Paraaortic lymph node (tissue), 1 donor: Measurements from ENCODE around the gene KCNMB3.

DNA sequence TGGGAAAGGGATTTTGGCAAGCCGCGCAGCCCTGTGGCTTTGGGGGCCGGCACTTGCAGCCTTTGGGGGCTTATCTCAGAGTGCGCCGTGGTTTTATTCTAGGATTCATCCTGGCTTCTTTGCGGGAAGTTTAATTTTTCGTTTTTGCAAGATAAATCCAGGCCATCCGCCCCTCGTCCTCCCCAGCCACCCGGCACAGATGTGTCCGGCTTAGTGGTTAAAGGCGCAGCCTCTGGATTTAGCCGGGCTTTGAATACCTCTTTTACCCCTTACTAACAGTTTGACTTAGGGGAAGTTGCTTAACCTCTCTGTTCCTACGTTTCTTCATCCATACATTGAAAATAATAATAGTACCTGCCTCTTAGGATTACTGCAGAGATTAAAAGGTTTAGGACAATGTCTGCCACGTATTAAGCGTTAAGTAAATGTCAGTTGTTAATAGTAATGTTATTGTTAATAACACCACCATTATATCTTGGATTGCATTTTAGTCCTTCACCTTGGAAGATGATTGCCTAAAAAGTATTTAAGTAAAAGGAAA, 680 bp downstream of the ECT2 start:
- PRO-cap: no peak

DNA sequence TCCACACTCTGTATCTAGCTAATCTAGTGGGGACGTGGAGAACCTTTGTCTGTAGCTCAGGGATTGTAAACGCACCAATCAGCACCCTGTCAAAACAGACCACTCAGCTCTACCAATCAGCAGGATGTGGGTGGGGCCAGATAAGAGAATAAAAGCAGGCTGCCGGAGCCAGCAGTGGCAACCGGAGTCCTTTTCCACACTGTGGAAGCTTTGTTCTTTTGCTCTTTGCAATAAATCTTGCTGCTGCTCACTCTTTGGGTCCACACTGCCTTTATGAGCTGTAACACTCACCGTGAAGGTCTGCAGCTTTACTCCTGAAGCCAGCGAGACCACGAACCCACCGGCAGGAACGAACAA, 116.8 kb downstream of the ECT2 start:
- PRO-cap: no peak

- PRO-cap: no peak
These were observed 187.0 kb downstream of the NLGN1 start for GRCh38 chr3:173584398-173585062.

- PRO-cap: no peak
These were observed 9.5 kb downstream of the NAALADL2 start for GRCh38 chr3:174868286-174869409.

GRCh38 chr3:175432860-175433485, 573.8 kb downstream of the NAALADL2 start:
- PRO-cap: no peak

- PRO-cap: no peak
These were observed 918.5 kb downstream of the NAALADL2 start for GRCh38 chr3:175777599-175778031.

- PRO-cap: no peak
These were observed 280.5 kb downstream of the TBL1XR1 start for GRCh38 chr3:176916708-176917306.

DNA sequence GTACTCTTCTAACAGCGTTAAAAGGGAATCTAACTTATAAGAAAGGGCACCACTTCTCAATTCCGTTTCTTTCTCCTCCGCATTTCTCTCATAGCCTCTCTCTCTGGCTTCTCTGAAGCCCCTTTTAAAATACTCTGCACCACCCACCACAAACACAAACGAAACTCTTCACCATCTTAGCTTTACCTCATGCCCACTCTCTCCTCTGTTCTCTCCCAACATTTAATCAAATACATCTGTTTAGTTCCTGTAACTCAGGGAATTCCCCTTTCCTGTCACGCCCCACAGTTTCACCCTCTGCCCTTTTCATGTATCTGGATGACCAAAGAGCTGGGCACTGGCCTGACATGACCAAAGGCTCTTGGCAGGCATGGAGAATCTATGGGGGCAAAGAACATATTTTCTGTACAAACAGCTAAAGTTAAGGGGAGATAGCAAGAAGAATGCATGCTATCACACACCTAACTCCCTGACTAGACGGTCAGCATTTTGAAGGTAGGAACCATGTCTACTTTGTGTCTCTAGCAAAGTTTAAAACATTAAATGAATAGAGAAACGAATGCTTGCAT, 270.0 kb downstream of the TBL1XR1 start:
- PRO-cap: no peak

- PRO-cap: no peak
These were observed 246.6 kb downstream of the TBL1XR1 start for GRCh38 chr3:176950721-176951055.

DNA sequence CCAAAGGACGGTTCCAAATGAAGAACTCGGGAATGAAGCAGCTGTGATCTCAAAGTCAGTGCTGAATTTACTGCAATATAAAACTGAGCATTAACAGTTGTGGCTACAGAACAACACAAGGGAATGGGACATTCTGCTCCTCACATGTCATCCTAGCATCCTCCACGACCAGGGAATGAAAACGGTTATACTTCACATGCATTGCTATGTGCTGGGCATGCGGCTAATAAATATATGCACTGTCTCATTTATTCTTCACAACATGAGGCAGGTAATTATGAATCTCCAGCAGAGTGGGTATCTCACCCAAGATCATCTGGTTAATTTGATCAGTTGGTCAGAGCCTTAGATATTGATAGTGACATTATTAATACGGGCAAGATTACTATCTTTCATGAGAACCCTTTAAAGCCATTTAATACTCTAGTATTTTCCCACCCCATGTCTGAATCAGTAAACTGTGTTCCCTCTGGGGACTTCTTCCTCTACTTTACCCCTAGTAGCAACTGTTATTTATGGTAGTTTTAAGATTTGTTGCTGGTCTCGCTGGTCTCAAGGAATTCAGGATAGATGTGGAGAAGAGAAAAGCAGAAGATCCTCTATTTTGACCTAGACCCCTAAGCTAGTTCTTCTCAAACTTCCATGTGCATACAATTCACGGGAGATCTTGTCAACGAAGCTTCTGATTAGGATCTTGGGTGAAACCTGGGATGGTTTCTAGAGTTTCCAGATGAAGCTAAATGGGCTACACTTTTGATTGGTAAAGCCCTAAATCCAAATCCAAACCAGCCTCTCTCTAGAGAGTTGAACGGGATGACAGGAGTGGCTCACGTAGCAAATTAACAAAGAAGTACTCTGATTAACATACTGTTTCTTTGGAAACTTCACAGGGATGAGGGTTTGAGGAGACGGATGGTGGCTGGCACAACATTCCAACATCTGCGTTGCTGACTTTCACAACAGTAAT, 181.8 kb downstream of the TBL1XR1 start:
- PRO-cap: no peak

GRCh38 chr3:177021717-177022319, 175.5 kb downstream of the TBL1XR1 start:
- PRO-cap: no peak

DNA sequence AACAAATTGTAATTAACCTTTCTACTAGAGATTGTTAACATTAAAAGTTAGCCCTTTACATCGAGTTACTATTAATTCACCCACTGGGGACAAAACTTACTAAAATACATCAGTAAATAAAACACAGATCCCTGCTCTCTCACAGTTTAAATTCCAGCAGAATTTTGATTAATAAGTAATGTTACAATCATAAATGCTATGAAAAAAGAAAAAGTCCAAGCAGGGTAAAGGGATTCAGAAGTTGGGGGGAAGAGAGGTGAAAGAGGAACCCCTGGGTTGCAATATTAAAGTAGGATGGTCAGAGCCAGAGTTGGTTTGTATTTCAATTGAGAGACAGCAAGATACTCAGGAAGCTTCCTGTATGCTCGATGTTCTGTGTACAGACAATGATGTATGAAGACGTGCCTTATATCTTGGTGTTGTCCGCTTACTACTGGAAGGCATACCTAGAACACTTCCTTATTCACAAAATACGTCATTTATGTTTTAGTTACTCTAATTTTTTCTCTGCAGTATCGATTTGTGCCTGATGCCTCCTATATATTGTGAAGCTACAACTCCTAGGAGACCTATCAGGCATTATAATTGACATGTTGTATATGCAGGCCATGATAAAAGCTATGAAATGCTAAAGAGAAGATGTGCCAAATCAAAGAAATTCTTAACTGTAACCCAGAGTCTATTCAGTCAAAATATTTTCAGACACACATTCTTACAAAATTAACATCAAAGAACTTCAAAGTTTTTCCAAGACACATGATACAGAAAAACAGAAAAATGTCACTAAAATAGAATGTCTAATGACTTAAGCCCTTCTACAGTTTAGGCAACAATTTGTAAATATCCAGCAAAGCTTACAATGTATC, 87.5 kb downstream of the TBL1XR1 start:
- PRO-cap: no peak

GRCh38 chr3:177145347-177146150, 51.7 kb downstream of the TBL1XR1 start:
- PRO-cap: no peak

DNA sequence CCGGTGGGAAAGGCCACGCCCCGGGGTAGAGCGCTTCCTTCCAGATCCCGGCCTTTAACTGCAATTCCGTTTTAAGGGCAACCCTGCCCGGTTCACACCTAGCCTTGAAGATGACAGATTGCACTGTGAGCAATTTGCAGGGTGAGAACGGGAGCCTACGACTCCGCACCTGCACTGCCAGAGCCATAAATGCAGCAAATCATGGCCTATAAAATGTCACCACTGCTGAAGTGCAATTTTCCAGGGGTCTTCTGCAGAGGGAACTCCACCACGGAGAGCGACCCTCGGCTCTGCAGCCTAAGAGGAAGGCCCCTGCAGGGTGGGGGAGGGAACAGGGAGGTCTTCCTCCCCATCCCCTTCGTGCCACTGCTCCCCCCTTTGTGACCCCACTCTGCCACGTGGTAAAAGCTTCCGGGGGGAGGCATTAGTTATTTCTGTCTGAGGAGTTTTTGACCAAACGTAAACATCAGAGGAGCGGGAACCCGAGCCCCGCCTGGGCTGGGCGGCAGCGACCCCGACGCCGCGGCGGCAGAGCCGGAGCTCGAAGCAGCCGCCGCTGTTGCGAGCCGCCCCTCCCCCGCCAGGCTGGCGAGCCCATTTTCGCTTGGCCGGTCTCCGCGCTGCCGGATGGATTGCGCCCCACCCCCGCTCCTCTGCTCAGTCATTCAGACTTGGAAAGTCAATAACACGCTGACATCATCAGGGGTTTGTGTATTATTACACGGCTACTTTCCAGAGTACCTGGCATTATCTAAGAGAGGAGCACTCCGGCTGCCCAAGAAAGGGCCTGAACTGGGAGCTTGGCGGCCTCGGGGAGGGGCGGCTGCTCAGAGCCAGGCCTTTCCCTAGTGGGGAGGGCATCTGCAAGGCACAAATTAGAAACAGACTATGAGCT, 162.4 kb upstream of the TBL1XR1 start:
- PRO-cap: unidirectional peak, plus-strand start at position 462 of the sequence; bidirectional peak, plus-strand start at position 744 of the sequence, minus-strand start at position 579 of the sequence

GRCh38 chr3:177452309-177453342, 255.3 kb upstream of the TBL1XR1 start:
- PRO-cap: no peak

GRCh38 chr3:178418896-178419409, 117.3 kb upstream of the KCNMB2 start:
- PRO-cap: no peak

DNA sequence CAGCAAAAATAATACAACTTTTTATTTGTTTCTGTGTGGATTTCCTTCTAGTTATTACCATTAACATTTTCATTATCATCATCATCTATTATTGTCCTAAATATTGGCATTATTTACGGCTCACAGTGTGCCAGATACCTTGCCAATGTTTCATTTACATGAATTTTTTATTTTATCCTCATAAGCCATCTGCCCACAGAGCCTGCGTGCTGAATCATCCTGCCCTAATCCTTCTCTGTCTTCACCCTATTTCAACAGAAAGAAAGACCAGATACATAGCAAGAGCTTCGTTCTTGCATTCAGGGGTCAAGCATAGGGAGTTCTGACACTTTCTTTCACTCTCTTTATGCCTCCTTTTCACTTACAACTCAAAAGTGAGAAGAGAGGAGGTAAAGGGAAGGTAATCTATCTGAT, 82.0 kb downstream of the KCNMB2 start:
- PRO-cap: no peak

DNA sequence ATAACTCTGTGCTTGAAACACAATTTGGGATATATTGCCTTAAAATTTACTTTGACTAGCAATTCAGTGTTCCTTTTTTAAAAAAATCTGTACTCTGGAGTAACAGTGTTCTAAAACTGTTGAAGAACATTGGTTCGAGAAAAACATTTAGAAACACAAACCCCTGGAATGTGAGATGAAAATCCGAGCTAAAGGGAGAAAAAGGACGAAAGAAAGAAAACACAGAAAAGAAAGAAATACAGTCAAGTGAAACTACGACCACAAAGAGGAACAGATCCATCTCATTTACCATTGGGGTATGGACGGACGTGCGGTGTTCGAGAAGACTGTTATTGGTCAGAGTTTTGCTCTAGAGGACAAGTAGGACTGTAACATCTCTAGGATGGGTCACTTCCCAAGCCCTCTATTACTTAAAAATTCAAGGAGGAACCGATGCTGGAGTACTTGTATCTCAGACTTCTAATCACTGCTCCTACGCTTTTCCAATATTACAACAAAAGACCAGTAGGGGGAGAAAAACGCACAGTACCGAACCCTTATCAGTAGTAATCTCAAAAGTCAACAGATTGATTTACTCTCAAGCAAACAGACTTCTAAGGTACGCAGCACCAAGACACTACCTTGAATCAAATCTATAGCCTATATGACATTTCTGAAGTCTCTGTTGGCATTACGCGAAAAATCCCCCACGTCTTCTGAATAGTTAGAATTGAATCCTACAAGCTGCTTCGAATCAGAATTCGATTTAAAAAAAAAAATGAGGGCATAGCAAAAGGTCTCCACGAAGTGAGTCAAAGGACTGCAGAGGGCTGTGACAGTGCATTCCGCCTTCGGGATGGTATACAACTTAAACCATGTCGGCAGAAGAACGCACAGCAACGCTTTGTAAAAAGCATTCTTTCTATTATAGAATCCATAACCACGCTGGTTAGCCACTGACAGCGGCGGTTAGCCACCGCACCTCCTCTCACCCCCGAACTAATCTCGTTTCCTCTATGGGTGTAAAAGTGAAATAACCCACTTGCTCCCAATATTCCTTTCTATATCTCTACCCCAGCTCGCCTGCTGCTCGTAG, 1.0 kb upstream of the PIK3CA start:
- PRO-cap: unidirectional peak, plus-strand start at position 588 of the sequence

- PRO-cap: no peak
These were observed at the start of gene KCNMB3 for GRCh38 chr3:179250605-179251481. Gene KCNMB3 (minus strand): TSS chr3:179251114.

GRCh38 chr3:179259735-179260483, 9.0 kb upstream of the KCNMB3 start:
- PRO-cap: no peak